ENCODE data around the genes RNPC3 and AMY2B.

DNA sequence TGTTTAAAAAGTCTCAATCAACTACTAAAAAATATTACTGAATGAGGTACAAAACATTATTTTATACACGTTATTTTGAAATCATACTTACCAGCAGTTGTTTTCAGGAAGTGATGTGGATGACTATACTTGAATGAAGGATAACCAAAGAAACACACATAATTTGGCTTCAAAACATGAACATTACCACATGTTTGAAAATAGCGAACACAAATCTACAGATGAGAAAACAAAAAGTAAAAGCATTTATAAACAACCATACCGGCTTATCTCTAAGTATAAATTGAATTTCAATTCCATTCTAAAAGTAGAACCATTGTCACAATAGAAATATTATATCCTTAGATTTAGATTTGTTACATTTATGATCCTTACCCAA lies 9.0 kb downstream of the DBT start:
- PRO-cap, result no peak
- RAMPAGE, long total RNA, result no peak

- PRO-cap, result no peak
- RAMPAGE, long total RNA, result no peak
Measured at GRCh38 chr1:100265396-100265881, 577 bp upstream of the RTCA start.

GRCh38 chr1:100354903-100355377 lies 2.6 kb downstream of the CDC14A start:
- PRO-cap, result no peak
- RAMPAGE, long total RNA, result no peak

- PRO-cap, result no peak
- RAMPAGE, long total RNA, result no peak
Measured at GRCh38 chr1:100460973-100461680, 76.8 kb upstream of the GPR88 start.

DNA sequence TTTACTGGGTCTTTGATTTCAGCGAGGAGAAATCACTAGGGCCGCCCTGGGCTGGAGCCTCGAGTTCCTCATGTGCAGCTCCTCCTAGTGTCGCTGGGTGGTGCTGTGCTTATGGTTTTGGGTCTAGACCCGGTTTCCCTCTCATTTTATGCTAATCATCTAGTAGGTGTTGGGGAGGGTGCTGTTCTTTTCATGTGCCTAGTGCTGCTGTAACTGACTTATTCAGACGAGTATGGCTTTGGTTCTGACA lies 74.2 kb upstream of the GPR88 start:
- PRO-cap, result no peak
- RAMPAGE, long total RNA, result no peak

- PRO-cap, result no peak
- RAMPAGE, long total RNA, result no peak
Measured at GRCh38 chr1:100494349-100495399, 43.3 kb upstream of the GPR88 start.

DNA sequence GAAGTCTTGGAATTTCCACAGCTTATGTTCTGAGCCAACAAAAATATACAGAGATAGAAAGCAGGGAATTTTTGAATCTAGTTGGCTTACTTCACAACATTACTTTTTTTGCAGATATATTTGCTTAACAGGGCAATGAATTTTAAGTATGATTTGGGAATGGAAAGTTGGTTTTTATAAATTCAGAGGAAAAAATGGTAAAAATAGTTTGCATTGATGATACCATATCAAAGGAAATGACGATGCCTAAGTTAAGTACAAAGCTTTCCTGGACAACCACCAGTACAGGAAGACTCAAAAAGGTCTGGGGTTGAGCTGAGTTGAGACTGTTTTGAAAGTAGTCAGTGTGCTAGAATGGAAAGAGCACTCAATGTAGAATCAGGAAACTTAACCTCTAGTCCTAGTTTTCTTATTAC lies 11.0 kb upstream of the VCAM1 start:
- PRO-cap, result no peak
- RAMPAGE, long total RNA, result no peak

DNA sequence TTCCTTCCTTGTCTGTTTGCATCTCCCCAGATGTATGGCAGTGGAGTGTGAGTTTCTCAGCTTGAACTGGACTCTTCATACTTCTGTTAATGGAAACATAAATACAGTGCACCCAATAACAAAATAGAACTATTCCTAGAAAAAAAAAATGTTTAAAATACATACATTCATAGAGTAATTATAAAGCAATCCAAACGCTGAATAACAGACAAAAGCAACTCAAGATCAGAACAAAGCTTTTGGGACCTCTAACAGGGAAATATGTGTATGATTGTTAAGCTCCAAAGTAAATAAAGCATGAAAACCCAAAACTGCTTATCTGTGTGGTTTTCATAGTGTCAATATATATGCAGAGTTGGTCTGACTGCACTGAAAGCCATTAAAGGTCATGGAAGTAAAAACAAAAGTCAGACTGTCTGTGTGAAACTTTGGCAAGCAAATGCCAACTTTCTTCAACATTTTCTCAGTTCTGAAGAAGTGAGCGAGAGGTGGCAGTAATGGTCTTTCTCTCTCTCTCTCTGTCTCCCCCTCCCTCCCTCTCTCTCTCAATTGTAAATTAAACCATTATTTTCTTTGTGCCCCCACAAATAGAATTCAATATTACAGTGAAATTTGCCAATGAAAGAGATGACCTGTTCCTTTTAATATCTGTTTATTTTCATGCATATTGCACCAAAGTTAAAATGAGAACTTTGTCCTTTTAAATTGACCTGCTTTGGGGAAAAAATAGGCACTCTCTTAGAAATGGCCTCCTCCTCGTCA lies 100.1 kb upstream of the S1PR1 start:
- PRO-cap, result no peak
- RAMPAGE, long total RNA, result no peak

DNA sequence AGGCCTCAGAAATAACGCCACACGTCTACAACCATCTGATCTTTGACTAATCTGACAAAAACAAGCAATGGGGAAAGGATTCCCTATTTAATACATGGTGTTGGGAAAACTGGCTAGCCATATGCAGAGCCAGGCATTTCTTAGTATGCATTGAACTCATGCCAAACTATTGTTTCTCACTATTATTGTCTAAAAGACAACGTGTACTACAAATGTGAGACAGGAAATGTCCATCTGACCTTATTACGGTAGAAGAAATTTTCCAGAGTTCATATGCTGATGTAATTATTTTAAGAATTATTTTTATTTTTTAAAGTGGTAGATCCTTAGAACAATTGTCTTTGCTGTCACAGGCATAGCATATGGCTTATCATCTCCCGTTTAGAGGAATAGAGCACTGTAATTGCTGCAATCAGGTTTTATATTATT lies 75.2 kb upstream of the S1PR1 start:
- PRO-cap, result no peak
- RAMPAGE, long total RNA, result no peak

- PRO-cap, result no peak
- RAMPAGE, long total RNA, result no peak
Measured at GRCh38 chr1:101162452-101162753, 74.4 kb upstream of the S1PR1 start.

GRCh38 chr1:101162946-101163702 lies 73.7 kb upstream of the S1PR1 start:
- PRO-cap, result no peak
- RAMPAGE, long total RNA, result no peak

DNA sequence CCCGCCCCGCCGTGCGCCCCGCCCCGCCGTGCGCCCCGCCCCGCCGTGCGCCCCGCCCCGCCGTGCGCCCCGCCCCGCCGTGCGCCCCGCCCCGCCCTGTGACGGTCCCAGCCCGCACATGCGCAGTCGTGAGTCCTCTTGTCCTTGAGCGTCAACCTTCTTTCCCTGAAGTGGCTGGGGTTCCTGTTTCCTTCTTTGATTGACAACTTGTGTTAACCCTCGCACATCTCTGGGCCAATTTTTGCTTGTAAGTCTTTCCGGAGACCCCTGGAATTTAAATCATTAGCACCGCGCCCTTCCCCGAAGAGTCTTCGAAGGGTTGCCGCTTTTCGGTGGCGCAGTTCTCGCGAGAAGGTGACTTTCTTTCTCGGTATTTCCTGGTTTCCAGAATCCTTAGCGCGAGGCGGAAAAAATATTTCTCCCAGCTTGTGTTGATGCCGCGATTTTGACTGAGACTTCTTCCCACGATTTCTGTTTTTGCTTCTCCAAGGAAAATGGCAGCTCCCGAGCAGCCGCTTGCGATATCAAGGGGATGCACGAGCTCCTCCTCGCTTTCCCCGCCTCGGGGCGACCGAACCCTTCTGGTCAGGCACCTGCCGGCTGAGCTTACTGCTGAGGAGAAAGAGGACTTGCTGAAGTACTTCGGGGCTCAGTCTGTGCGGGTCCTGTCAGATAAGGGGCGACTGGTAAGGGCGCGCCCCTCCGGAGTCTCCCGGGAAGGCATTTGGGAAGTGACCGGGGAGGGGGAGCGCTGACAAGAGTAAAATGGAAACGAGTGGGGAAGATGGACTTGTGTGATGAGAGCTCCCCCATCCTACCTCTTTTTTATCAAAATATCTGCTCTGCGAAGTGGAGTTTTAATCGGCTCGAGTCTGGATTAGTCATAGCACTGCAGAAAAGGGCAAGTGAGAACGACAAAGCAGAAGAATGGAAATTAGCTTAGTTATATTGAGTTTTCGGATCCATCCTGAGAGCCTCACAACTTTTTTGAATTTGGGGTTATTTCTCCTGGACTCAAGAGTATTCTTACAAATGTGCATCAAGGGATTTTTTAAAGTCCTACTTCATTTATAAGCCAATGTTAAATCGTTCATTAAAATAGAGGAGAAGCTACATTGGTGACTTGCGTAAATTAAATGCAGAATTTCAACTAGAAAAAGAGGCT lies at the start of gene RNPC3:
Gene RNPC3 (plus strand): TSS at position 123 of the 1,165 bp plus-strand sequence.
- PRO-cap, result no peak
- RAMPAGE, long total RNA, result start-site peak on the plus strand centred at position 129 of the sequence, 65 bp wide, 132 and 91 reads in 2 replicates; start-site peak on the plus strand centred at position 398 of the sequence, 17 bp wide, 132 and 107 reads in 2 replicates

GRCh38 chr1:103571508-103571848 lies at the start of gene AMY2B:
Gene AMY2B (plus strand): TSS chr1:103571589.
- PRO-cap, result no peak
- RAMPAGE, long total RNA, result no peak

DNA sequence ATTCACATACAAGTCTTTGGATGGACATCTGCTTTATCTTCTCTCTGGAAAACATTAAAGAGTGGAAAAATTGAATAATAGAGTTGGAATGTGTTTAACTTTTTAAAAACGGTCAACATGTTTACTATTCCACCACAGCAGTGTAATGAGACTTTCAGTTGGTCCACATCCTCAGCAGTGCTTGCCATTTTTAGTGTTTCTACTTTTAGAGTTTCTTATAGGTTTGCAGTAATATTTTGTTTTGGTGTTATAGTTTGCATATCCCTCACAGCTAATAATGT lies 1064.2 kb upstream of the PRMT6 start:
- PRO-cap, result no peak
- RAMPAGE, long total RNA, result no peak

- PRO-cap, result no peak
- RAMPAGE, long total RNA, result no peak
Measured at GRCh38 chr1:107058056-107058579, 1.6 kb downstream of the PRMT6 start.

DNA sequence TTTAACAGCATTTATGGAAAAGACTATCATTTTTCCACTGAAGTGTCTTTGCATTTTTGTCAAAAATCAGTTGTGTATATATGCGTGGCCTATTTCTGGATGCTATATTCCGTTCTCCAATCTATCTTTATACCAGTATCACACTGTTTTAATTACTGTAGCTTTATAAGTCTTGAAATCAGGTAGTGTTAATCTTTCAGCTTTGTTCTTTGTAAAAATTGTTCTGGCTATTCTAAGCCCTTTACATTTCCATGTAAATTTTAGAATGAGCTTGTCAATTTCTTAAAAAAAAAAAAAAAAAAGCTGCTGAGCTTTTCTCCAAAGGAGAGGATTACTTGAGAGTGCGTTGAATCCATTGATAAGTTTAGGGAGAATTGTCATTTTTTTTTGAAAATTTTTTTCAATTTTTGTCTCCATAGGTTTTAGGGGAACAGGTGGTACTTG lies 229.1 kb downstream of the NTNG1 start:
- PRO-cap, result no peak
- RAMPAGE, long total RNA, result no peak

DNA sequence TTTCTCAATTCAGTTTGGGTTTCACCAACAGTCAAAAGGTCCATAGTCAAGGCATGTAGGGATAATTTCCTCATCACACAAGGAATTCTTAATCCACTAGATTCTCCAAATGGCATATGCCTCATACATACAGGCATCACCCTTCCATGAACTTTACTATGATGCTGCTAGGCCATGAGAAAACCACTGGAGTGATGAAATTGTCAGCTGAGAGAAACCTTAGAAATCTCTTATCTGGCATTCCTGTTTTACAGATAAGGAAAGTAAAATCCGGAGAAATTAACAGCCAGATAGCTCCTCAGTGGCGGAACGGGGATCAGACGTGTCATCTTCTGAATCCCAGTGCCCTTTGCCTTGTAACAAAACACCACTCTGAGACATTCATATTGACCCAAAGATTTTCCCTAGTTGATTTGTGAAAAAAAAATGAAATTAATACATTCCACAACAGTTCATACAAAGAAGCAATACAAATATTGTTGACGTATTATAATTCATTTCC lies 274.5 kb downstream of the NTNG1 start:
- PRO-cap, result no peak
- RAMPAGE, long total RNA, result no peak

DNA sequence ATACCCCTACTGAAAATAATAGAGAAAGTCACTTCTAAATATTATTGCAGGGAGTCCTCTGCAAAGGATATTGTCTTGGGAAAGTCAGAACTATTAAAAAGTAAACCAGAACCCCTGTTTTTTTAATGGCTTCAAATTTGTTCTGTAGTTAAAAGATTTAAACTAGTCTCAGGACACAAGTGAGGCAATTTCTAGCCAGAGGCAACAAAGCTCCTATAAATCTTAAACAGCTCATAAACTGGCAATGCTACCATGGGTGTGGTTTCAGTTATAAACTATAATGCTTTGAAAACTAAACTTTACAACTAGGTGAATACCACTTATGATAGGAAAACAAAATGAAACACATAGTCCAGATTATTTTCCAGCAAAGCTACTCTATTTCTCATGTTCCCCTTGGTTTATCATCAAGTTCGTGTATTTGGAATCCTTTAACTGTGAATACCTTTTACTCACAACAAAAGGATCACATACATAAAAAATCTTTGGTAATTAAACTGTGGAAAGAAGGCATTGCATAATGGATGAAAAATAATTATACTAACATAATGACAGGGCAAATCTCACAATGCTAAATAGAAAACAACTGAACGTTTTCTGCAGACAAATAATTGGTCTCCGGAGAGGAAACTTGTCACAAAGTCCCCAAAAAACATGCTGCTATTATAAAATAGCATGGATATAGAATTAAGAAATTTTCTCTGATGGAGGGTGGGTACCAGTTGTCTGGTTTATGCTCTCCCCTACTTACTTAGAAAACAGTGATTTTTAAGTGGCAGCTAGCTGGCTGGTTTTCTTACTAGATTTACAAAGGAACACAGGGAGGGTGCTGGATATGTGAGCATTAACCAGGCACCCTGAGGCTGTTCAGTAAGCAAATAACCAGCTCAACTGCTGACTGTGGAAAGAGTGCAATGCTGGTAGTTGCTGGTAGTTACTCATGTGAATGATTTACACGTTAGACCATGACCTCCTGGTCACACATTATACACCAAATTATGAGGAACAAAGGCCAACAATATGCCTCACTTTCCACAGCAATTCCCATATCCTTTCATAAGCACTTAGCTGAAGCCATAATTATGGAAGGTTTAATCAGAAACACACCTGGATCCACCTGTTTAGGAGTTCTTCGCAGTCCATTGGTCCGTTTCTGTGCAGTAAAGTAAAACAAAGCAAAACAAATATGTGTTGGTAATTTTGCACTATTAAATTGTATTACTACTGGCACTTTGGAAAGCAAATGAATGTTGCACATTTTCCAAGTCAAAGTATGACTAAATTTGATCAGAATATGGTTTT lies 282.1 kb downstream of the VAV3 start:
- PRO-cap, result no peak
- RAMPAGE, long total RNA, result no peak

DNA sequence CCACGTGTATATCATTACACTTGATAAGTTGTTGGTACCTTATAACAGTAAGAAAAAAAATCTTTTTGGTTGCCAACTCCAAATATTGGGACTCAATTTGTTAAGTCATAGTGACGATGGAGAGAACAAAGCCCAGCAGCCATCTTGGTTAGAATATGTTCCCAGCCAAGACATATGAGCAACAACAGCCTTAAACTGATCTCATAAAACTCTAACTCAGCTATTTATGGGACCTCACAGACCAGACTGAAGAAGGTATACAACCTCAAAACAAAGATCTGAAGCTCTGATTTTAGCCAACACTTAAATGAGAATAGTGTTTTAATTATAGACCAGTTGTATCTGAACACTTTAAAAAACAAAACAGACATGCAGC lies 281.3 kb downstream of the VAV3 start:
- PRO-cap, result no peak
- RAMPAGE, long total RNA, result no peak

DNA sequence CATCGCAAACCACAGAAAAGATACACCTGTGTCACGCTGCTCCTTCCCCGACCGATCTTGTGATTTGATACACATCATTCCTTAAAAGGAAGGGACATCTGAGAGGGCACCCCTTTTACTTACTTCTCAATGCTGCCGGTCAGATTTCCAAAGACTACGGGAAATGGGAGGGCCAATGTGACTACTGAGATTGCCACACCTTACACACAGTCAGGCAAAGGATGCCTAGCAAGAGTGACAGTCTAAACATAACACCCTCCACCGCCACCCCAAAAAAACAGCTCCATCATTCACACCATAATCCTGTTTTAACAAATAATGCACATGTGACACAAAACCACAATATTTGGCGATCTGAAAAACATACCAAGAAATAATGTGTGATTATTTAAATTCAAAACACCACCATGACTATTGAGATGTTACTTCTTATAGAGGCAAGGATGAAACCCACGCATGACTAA lies 28.1 kb downstream of the VAV3 start:
- PRO-cap, result no peak
- RAMPAGE, long total RNA, result no peak

Data from spinal cord (tissue), 3 donors.